ENCODE results near the genes PCNA and CDS2.

- PRO-cap, result no peak
Observed at GRCh38 chr20:3980590-3981194, 34.7 kb downstream of the RNF24 start.

DNA sequence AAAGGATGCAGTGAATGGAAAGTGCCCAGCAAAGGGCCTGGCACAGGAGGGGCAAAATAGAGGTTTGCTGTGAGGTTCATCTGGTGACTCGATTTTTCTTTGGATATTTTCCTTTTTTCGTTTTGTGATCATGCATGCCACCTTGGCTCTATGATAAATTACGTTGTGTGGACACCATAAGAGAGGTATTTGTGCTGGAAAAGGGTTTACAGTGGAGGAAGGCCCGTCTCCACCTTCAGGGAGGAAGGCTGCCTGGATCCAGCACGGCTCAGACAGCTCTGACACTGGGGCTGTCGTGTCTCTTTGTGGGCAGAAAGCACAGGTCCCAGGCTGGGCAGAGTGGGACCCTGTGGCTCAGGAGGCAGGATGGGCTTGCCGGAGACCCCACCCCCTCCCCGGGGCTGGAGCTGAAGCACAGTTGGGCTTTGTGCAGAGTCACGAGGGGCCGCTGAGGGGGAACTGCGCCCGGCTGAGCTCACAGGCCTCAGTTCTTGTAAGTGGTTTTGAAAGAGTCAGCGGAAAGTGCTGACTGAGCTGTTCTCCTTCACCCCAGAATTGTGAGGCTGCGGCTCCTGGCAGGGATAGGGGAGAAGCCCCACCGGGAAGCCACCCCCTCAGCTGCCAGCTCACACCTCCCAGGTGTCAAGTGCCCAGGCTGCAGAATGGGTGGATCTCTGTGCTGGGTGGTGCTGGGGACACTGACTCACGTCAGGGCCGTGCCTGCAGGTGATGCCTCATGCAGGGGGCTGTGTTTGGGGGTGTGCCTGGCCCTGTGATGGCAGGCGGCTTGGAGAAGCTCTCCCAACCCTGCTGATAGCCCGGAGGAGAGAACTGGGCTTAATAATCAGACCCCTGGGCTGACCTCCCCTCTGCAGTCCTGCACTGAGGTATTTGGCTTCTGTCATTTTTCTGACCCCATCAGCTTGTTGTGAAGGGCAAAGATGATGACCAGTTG is 12.2 kb downstream of the SMOX start:
- PRO-cap, result no peak

- PRO-cap, result no peak
Observed at GRCh38 chr20:4886015-4886272, 62.5 kb upstream of the RASSF2 start.

- PRO-cap, result no peak
Observed at GRCh38 chr20:4918571-4918854, 82.8 kb downstream of the SLC23A2 start.

- PRO-cap, result no peak
Observed at GRCh38 chr20:4926469-4926884, 74.8 kb downstream of the SLC23A2 start.

GRCh38 chr20:4947922-4948445 is 53.3 kb downstream of the SLC23A2 start:
- PRO-cap, result no peak

- PRO-cap, result no peak
Observed at GRCh38 chr20:4950338-4950944, 50.9 kb downstream of the SLC23A2 start.

GRCh38 chr20:4973161-4974229 is 27.8 kb downstream of the SLC23A2 start:
- PRO-cap, result no peak

GRCh38 chr20:4998355-4998667 is 3.0 kb downstream of the SLC23A2 start:
- PRO-cap, result no peak

- PRO-cap, result bidirectional peak, plus-strand start at chr20:5120189, minus-strand start at chr20:5119958
Observed at GRCh38 chr20:5119085-5120051, at the start of gene PCNA. PCNA (minus strand) TSS chr20:5119958.

DNA sequence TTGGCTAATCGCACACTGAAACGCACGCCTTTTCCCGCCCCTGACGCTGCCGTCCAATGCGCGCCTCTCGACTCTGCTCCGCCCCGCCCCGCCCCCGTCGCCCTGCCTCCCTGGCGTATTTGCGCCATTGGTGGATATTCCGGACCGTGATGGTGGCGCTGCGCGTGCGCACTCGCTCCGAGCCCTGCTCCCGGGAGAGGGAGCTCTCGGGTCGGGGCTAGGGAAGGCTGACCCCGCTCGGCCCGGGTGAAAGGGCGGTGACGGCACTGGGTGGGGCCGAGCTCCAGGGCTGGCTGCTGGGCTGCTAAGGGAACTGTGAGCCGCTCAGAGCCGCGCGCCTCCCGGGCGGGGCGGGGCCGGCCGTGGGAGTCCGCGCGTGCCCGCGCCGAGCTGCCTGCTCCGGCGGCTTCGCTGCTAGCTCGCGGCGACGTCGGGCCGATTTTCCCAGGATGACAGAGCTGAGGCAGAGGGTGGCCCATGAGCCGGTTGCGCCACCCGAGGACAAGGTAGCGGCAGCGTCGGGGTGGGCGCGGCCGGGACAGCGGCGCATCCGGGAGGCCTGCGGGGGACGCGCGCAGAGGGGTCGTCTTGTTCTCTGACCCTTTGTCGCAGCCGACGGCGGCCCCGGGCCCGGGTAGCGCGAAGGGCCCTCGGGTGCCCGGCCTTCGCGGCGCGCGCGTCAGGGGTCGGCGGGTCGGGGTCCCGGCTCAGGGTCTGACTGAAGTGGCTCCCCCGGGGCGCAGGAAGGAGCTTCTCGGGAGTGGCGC is at the start of gene CDS2:
Gene CDS2 (plus strand): TSS at position 365 of the 767 bp plus-strand sequence.
- PRO-cap, result unidirectional peak, plus-strand start at position 365 of the sequence

GRCh38 chr20:5592894-5593328 is 17.9 kb downstream of the GPCPD1 start:
- PRO-cap, result no peak

DNA sequence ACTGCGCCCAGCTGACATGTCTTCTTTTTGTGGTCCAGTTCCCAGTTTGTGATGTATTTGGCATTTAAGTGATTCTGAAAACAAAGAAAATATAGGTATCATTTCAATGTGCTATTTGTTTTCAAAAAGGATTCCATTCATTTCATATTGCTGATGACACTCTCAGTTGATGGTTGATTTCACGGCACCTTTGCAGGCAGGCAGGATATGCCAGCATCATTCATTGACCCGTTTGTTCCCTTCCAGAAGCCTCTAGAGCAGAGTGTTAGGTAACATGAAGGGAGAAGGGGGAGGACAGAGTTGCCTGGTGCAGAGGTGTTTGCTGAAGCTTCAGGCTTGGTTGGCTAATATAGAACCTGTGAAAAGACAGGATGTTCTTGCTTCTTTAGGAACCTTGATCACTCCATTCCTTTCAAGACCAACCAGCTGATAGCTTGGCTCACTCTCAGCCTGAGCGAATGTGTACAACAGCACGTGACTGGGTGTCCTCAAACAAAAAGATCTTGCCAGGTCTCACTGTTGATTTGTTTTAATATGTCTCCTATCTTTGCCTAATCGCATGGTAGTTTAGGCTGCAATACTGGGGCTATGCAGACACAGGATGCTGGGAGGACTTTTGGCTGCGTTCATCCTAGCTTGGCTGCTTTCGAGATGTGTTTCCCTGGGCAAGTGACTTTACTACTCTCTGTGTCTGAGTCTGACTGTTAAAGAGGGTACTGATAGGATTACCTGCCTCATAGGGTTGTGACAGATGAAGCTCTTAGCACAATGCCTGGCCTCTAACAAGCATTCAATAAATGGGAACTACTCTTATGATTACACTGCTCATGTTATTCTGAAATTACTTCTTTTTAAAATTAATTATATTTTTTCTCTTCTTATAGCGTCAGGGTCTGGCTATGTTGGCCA is 16.0 kb downstream of the SHLD1 start:
- PRO-cap, result no peak

GRCh38 chr20:5782081-5782503 is 31.9 kb downstream of the SHLD1 start:
- PRO-cap, result no peak

DNA sequence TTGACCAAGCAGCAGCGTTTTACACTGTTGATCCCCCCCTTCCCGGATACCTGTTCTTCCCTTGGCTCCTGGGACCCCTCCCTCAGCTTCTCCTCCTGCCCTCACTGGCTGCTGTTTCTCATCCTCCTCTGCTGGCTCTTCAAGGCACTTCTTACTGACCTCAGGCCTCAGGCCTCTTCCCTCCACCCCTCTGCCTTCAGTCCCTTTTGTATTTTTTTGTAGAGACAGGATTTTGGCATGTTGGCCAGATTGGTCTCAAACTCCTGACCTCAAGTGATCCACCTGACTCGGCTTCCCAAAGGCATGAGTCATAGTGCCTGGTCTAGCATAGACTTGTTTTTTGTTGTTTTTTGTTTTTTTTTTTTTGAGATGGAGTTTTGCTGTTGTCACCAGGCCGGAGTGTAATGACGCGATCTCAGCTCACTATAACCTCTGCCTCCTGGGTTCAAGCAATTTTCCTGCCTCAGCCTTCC is 72.9 kb downstream of the SHLD1 start:
- PRO-cap, result no peak

DNA sequence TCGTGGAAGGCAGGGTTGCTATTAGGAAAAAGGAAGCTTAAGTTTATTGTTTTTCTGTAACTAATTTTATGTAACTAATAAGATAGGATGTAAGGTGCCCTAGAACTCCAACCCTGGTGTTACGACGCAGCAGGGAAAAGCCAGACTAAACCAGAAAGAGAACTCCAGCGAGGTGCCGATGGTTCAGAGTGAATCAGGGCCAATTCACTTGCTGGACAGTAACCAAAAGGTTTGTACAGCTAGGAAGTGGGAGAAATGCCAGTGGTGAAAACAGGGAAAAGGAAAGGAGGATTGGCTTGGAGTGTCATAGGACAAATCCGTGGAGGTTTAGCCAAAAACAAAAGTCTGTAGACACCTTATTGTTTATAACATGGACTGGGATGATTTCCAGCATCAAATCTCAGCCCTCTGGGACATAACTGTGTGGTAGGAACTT is 62.2 kb upstream of the CHGB start:
- PRO-cap, result no peak

GRCh38 chr20:6041753-6042276 is 12.0 kb downstream of the LRRN4 start:
- PRO-cap, result no peak

GRCh38 chr20:6058401-6059444 is 4.9 kb upstream of the LRRN4 start:
- PRO-cap, result no peak

DNA sequence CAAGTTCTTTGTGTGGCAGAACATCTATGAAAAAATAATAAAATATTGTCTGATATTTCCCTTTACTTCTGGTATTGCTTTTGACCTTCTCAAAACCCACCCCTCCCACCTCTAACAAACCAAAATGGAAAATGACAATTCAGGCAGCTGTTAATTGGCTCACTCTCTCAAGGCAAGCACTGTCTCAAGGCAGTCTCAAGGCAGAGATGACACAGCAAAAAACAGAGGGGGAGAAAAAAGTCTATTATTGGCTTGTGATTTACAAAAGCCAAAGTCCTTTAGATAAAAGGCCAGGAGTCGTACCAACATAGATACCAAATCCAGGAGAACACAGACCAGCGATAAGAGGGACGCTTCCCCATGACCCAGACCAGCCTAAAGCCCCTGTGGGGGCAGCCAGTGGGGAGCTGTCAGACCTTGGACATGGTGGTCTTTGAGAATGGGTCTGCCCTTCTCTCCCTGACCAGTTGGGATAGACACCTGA is 22.0 kb upstream of the LRRN4 start:
- PRO-cap, result no peak

GRCh38 chr20:6700497-6701489 is 66.7 kb upstream of the BMP2 start:
- PRO-cap, result no peak